Keratinocyte (primary cell): ENCODE results near the gene MC5R.

GRCh38 chr18:13460571-13461670 is 242.4 kb downstream of the LDLRAD4 start:
CAGE:
- cytosol, long polyA minus RNA = no peak
- cytosol, long polyA plus RNA = no peak
- long polyA plus RNA = no peak
- nucleus, long polyA minus RNA = no peak
- nucleus, long polyA plus RNA = no peak

DNA sequence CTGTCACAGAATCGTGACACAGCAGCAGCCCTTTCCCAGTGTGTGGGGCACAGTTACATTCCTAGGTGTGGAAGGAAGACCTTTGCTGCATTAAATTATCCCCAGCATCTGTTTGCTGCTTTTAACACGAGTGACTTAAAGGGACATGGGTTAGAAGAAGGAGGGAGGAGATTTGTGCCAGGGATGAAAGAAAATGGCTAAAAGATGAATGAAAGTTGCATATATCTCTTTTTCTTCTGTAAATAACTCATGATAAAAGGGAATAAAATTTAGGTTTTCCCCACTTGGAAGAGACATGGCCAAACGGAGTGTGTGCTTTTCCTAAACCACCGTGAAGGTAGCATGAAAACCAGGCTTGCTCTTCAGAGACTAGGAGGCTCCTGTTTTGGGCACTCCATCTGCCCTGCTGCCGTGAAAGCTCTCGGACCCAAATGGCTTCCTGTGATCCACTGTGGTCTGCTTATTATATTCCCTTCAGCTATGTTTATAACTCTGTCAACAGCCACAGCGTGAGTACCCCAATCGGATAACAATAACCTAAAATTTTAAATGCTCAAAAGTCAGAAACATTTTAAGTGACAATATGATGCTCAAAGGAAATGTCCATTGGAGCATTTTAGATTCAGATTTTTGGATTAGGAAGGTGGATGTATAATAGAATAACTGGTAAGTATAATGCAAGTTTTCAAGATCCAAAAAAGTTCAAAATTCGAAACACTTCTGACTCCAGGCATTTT is 236.5 kb downstream of the FAM210A start:
CAGE:
- cytosol, long polyA minus RNA = no peak
- cytosol, long polyA plus RNA = no peak
- long polyA plus RNA = no peak
- nucleus, long polyA minus RNA = no peak
- nucleus, long polyA plus RNA = no peak

DNA sequence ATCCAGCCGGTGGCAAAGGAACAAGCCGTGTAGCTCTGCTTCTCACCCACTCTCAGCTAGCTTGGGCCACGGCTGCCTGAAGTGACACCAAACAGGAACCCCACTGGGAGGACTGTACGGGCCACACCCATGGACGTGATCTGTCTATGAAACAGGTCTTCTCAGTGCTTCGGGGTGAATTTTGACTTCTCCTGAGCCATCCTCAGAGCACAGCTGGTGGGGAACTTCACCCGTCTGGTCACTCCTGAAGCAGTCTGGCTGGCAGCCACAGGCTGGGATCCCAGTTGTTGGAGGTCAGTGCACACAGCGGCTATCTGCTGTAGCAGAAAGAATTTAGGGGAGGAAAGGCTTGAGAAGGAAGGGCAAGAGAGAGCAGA is 223.8 kb downstream of the FAM210A start:
CAGE:
- cytosol, long polyA minus RNA = no peak
- cytosol, long polyA plus RNA = no peak
- long polyA plus RNA = no peak
- nucleus, long polyA minus RNA = no peak
- nucleus, long polyA plus RNA = no peak

GRCh38 chr18:13547777-13548600 is 178.4 kb downstream of the FAM210A start:
CAGE:
- cytosol, long polyA minus RNA = no peak
- cytosol, long polyA plus RNA = no peak
- long polyA plus RNA = no peak
- nucleus, long polyA minus RNA = no peak
- nucleus, long polyA plus RNA = no peak

DNA sequence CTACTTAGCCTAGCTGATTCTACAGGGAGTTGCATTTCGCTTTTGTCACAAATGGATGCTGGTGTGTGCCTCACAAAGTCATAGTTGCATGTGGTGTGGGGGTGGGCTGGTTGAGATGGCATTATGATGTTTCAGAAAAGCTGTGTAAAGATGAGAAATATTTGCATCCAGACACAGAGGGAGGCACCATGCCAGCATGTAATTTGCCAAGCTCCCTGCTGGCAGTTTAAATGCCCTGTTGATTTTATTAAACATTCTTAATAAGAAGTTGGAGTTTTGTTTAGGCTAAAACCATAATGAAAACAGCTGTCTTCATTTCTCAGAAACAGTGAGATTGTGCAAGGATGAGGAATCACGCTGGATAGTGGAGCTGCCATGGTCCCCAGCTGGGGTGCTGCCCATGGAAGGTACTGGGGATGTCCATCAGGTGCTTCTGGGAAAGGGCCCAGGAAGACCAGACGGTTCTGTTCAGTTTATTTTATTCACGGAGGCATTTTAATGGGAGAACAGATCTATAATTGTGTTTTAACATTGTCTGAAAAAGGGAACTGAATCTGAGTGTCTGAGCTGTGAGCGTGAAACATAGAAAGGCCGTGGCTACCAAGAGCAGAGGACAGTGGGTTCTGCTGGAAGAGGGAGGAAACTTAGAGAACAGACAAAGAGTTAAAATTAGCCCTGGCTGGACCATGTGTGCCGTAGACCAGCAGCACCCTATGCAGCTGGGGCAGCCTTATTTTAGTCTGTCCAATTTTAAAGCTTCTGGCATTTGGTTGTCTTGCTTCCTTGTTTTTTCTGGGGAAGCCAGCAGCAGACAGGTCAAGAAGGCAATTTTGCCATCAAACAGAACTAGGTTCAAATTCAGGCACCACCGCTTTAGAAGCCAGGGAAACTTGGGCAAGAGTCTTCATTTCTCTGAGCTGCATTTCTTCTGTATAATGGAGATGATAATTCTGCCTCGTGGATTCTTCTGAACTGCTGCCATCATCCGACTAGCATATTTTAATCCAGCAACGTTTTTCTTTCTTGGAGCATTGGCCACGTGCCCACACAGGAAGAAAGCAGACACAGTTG is 177.0 kb downstream of the FAM210A start:
CAGE:
- cytosol, long polyA minus RNA = no peak
- cytosol, long polyA plus RNA = no peak
- long polyA plus RNA = no peak
- nucleus, long polyA minus RNA = no peak
- nucleus, long polyA plus RNA = no peak

GRCh38 chr18:13610906-13611676 is 115.3 kb downstream of the FAM210A start:
CAGE:
- cytosol, long polyA minus RNA = no peak
- cytosol, long polyA plus RNA = no peak
- long polyA plus RNA = no peak
- nucleus, long polyA minus RNA = no peak
- nucleus, long polyA plus RNA = no peak

GRCh38 chr18:13804148-13804825 is 19.7 kb upstream of the MC5R start:
CAGE:
- cytosol, long polyA minus RNA = no peak
- cytosol, long polyA plus RNA = no peak
- long polyA plus RNA = no peak
- nucleus, long polyA minus RNA = no peak
- nucleus, long polyA plus RNA = no peak

GRCh38 chr18:13823862-13824448 is at the start of gene MC5R:
Gene MC5R, plus strand, starts transcription at chr18:13824149.
CAGE:
- cytosol, long polyA minus RNA = no peak
- cytosol, long polyA plus RNA = no peak
- long polyA plus RNA = no peak
- nucleus, long polyA minus RNA = no peak
- nucleus, long polyA plus RNA = no peak

DNA sequence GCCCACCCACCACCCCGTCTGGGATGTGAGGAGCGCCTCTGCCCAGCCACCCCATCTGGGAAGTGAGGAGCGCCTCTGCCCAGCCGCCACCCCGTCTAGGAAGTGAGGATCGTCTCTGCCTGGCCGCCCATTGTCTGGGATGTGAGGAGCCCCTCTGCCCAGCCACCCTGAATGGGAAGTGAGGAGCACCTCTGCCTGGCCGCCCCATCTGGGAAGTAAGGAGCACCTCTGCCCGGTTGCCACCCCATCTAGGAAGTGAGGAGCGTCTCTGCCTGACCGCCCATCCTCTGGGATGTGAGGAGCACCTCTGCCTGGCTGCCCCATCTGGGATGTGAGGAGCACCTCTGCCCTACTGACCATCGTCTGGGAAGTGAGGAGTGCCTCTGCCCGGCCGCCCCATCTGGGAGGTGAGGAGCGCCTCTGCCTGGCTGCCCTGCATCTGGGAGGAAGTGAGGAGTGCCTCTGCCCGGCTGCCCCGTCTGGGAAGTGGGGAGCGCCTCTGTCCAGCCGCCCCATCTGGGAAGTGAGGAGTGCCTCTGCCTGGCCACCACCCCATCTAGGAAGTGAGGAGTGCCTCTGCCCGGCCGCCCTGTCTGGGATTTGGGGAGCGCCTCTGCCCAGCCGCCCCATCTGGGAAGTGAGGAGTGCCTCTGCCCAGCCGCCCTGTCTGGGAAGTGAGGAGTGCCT is 90.4 kb upstream of the ZNF519 start:
CAGE:
- cytosol, long polyA minus RNA = no peak
- cytosol, long polyA plus RNA = no peak
- long polyA plus RNA = no peak
- nucleus, long polyA minus RNA = no peak
- nucleus, long polyA plus RNA = no peak

DNA sequence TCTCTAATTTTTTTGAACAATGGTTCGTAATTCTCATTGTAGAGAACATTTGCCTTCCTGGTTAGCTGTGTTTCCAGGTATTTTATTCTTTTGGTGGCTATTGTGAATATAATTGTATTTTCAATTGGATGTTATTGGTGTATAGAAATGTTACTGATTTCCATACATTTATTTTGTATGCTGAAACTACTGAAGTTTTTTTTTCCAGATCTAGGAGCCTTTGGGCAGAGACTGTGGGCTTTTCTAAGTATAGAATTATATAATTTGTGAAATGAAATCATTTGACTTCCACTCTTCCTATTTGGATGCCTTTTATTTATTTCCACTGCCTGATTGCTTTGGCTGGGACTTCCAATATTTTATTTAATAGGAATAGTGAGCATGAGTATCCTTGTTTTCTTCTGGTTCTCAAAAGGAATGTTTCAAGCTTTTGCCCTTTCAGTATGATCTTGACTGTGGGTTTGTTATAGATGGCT is 59.5 kb upstream of the ANKRD30B start:
CAGE:
- cytosol, long polyA minus RNA = no peak
- cytosol, long polyA plus RNA = no peak
- long polyA plus RNA = no peak
- nucleus, long polyA minus RNA = no peak
- nucleus, long polyA plus RNA = no peak

CAGE:
- cytosol, long polyA minus RNA = no peak
- cytosol, long polyA plus RNA = no peak
- long polyA plus RNA = no peak
- nucleus, long polyA minus RNA = no peak
- nucleus, long polyA plus RNA = no peak
These were observed 198.1 kb downstream of the ANKRD30B start for GRCh38 chr18:14945993-14946510.

DNA sequence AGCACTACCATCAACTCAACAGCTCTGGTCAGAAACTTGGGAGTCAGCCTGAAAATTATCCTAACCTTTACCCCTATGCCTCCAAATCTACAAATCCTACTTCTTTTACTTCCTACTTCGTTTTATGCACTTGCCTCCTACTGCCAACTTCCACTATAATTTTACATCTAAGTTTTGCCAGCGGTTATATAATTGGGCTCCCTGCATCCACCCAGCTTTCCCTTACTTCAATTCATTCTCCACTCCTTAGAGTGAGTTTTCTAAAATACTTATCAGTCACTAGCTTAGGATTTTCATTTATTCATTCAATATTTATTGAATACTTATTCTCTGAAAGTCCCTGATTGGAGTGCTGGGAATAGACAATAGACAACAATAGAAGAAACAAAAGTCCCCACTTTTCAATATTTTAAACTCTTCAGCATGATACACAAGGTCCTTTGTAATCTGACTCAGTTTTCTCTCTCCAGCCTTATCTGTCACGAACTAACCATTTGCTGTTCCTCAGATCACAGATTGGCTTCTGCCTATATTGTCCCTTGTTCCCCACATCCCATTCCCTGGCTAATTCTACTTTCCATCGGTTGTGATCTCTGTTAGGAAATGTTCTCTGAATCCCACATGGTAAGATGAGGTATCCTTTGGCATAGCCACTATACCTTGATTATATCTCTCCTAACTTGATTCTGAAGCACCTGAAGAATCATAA is 134.6 kb downstream of the ROCK1 start:
CAGE:
- cytosol, long polyA minus RNA = no peak
- cytosol, long polyA plus RNA = no peak
- long polyA plus RNA = no peak
- nucleus, long polyA minus RNA = no peak
- nucleus, long polyA plus RNA = no peak

CAGE:
- cytosol, long polyA minus RNA = no peak
- cytosol, long polyA plus RNA = no peak
- long polyA plus RNA = no peak
- nucleus, long polyA minus RNA = no peak
- nucleus, long polyA plus RNA = no peak
These were observed 105.4 kb downstream of the ROCK1 start for GRCh38 chr18:21006167-21006615.

DNA sequence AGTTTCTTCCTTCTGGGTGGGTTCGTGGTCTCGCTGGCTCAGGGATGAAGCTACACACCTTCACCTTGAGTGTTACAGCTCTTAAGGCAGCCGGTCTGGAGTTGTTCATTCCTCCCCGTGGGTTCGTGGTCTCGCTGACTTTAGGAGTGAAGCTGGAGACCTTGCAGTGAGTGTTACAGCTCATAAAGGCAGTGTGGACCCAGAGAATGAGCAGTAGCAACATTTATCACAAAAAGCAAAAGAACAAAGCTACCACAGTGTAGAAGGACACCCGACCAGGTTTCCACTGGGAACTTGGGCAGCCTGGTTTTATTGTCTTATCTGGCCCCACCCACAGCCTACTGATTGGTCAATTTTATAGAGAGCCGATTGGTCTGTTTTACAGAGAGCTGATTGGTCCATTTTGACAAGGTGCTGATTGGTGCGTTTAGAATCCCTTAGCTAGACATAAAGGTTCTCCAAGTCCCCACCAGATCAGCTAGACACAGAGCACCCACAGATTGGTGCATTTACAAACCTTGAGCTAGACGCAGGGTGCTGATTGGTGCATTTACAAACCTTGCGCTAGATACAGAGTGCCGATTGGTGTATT is 20.2 kb upstream of the ROCK1 start:
CAGE:
- cytosol, long polyA minus RNA = no peak
- cytosol, long polyA plus RNA = no peak
- long polyA plus RNA = no peak
- nucleus, long polyA minus RNA = no peak
- nucleus, long polyA plus RNA = no peak

DNA sequence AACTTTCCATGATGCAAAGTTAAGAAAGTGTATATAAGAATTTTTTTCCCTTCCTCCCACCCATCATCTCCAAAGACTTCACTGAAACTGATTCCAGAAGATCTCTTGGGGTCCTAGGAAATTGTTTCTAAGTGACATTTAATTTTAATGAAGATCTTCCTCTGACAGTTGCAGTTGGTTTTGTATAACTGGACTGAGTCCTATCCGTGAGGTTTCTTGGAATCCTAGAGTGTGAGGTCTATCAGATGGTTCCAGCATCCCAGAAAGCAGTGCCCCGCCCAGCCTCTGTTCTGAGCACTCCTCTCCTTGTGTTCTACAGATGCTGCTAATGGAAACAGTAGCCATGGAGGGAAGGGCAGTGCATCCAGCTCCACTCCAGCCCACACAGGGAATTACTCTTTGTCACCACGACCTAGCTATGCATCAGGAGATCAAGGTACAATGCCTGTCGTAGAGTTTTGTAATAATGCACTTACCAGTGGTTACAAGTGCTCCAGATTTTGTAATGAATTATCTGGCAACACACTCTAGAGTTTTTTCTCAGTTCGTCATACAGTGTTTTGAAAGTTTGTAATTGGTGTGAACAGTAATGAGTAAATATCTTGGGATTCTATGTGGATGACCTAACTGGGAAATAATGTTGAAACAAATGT is 161.2 kb downstream of the ESCO1 start:
CAGE:
- cytosol, long polyA minus RNA = no peak
- cytosol, long polyA plus RNA = no peak
- long polyA plus RNA = no peak
- nucleus, long polyA minus RNA = no peak
- nucleus, long polyA plus RNA = no peak

CAGE:
- cytosol, long polyA minus RNA = no peak
- cytosol, long polyA plus RNA = no peak
- long polyA plus RNA = no peak
- nucleus, long polyA minus RNA = no peak
- nucleus, long polyA plus RNA = no peak
These were observed 82.0 kb downstream of the ESCO1 start for GRCh38 chr18:21518457-21518939.

DNA sequence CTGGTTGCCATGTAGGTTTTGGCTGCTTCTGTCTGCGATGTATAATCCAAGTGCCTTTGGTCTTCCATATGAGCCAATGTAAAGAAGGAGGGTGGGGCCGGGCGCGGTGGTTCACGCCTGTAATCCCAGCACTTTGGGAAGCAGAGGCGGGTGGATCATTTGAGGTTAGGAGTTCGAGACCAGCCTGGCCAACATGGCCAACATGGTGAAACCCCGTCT is 533 bp upstream of the ESCO1 start:
CAGE:
- cytosol, long polyA minus RNA = no peak
- cytosol, long polyA plus RNA = no peak
- long polyA plus RNA = no peak
- nucleus, long polyA minus RNA = no peak
- nucleus, long polyA plus RNA = no peak

CAGE:
- cytosol, long polyA minus RNA = no peak
- cytosol, long polyA plus RNA = no peak
- long polyA plus RNA = no peak
- nucleus, long polyA minus RNA = no peak
- nucleus, long polyA plus RNA = no peak
These were observed 23.3 kb downstream of the ABHD3 start for GRCh38 chr18:21681145-21681848.

GRCh38 chr18:21765406-21766153 is 25.0 kb downstream of the MIB1 start:
CAGE:
- cytosol, long polyA minus RNA = no peak
- cytosol, long polyA plus RNA = no peak
- long polyA plus RNA = no peak
- nucleus, long polyA minus RNA = no peak
- nucleus, long polyA plus RNA = no peak

GRCh38 chr18:21902307-21902513 is 161.6 kb downstream of the MIB1 start:
CAGE:
- cytosol, long polyA minus RNA = no peak
- cytosol, long polyA plus RNA = no peak
- long polyA plus RNA = no peak
- nucleus, long polyA minus RNA = no peak
- nucleus, long polyA plus RNA = no peak